Omental fat pad (tissue), 4 donors: ENCODE data around the gene ENPP7.

GRCh38 chr17:78922777-78923268 is 2.4 kb downstream of the TIMP2 start:
- PRO-cap: no peak
- RAMPAGE, long total RNA, 4 experiments: no peak in any of the 4 experiments

DNA sequence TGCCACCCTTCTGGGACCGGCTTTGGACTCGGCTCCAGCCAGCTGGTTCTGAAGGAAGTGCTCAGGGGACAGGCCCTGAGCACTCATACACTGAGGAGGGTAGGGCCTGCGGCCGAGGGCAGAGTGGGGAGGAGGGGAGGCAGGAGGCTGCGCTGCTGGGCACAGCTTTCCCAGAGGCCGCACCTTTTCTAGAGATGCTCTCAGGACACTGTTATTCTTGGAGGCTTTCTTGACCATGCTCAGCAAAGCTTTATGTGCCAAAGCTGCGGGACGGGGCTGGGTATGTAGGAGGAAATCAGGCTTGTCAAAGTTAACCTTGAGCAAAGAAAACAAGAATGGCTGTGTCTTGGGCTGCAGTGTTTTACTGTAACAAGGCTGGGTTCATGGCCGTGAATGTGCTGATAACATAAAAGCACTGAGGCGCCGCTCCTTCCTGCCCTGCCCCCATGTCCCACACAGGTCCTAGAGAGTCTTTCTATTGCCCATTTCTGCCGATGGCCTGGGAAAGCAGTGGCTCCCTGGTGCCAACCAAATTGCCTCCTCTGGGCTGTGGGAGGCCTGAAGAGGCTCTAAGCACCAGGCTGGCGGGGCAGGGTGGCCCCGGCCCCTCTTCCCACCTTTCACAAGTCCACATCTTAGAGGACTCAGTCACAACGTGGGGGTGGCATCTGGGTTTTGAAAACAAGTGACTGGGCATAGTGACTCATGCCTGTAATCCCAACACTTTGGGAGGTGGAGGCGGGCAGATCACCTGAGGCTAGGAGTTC is 22.3 kb upstream of the TIMP2 start:
- PRO-cap: no peak
- RAMPAGE, long total RNA, 4 experiments: no peak in any of the 4 experiments

- PRO-cap: no peak
- RAMPAGE, long total RNA, 4 experiments: no peak in any of the 4 experiments
These were observed 26.7 kb upstream of the TIMP2 start for GRCh38 chr17:78951691-78952396.

DNA sequence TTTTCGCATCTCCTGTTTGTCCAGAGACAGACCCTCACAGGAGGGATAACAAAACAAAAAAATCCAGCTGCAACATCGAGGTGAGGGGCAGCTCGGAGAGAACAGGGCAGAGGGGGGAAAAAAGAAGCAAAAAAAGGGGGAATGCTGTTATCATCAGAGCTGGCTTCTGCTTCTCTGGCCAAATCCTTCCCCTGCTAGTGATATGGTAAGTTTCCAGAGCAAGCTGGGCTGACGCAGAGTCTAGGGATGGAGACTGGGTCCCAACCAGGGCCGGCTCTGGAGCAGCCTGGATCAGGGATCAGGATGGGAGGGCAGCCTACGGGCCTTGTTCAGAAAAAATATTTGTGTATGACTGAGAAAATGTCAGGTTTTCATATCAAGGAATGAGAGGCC is 838 bp upstream of the C1QTNF1 start:
- PRO-cap: no peak
- RAMPAGE, long total RNA, 4 experiments: start-site peak on the plus strand in 1 of 4 experiments, centred at position 255 of the sequence, 25 reads per replicate

GRCh38 chr17:79026277-79027256 is 2.6 kb downstream of the C1QTNF1 start:
- PRO-cap: no peak
- RAMPAGE, long total RNA, 4 experiments: start-site peak on the minus strand in 3 of 4 experiments, at chr17:79026758-79026936 at its widest, 7 to 10 reads per replicate

DNA sequence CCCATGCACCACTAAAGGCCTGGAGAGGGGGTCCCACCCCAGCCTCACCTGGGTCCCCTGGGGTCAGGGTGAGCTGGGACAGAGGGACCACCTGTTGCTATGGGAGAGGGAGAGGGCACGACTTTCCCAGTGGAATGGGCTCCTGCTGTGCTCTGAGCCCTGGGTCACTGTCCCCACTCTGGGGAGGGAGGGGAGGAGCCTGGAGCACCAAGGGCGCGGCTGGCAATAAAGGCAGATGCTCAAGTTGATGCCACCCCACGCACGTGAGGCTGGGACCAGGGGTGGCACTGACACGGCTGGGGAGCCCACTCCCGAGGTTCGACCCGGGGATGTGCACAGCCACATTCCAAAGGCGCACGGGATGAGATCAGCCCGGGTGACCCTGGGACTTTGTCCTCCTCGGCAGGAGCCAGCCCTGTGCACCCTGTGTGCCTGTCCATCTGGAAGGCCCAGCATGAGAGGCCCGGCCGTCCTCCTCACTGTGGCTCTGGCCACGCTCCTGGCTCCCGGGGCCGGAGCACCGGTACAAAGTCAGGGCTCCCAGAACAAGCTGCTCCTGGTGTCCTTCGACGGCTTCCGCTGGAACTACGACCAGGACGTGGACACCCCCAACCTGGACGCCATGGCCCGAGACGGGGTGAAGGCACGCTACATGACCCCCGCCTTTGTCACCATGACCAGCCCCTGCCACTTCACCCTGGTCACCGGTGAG is at the start of gene ENPP7:
Gene ENPP7 (plus strand): TSS at position 258 of the 712 bp plus-strand sequence.
- PRO-cap: no peak
- RAMPAGE, long total RNA, 4 experiments: no peak in any of the 4 experiments

- PRO-cap: no peak
- RAMPAGE, long total RNA, 4 experiments: no peak in any of the 4 experiments
These were observed 7.4 kb downstream of the CBX8 start for GRCh38 chr17:79789390-79789924.

- PRO-cap: no peak
- RAMPAGE, long total RNA, 4 experiments: no peak in any of the 4 experiments
These were observed 6.6 kb downstream of the CBX4 start for GRCh38 chr17:79832427-79833203.

DNA sequence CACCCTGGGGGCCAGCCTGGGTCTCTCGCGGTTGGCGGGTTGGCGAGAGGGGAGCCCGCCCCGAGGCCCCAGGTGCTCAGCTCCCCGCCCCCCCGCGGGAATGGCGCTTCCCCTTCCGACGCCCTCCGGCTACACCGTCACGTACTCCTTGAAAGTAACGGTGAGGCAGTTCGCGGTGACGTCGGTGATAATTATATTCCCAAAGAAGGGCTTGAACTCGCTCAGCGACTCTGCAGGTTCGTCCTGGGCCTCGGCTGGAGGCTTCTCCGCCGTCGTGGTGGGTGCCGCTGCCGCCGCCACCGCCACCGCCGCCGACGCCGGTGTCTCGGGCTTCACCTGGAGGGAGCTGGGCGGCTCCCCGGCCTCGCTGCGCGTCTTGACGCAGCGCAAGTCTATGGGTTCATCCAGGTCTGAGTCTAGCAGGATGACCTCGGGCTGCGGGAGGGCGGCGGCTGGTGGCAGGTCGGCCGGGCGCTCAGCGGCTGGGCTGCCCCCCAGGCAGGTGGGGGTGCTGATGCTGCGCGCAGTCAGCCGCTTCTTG is 5.3 kb downstream of the CBX4 start:
- PRO-cap: no peak
- RAMPAGE, long total RNA, 4 experiments: no peak in any of the 4 experiments

DNA sequence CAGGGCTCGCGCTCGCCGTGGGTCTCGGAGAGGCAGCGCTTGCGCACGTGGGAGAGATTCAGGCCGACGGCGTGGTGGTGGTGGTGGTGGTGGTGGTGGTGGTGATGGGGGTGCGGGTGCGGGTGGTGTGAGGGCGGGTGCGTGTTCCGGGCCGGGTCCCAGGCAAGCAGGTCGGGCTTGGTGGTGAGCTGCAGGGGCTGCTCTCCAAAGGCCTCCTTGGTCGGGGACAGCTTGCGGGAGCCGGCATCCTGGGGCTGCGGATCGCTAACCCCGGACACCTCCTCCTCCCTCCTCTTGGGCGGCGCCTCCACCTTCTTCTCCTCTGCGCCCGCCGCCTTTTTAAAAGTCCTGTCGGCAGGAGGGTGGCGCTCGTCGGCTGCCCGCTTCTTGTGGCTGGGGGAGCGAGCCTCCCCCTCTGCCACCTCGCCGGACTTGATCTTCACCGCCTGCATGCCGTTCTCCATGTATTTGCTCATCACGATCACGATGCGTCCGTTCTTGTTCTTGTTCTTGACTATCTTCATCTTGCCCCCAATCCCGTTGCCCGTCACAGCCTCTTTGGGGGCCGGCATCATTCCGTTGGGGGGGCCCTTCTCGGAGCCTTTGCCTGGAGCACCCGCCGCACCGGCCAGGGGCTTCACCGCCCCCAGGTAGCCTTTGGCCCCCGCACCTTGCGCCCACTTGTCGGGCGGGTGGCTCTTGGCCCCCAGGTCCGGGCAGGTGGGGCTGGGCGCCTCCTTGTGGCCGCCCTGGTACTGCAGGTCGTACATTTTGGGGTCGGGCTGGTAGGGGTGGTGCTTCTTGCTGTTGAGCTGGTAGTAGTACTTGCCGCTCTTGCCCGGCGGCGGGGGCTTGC is 4.6 kb downstream of the CBX4 start:
- PRO-cap: no peak
- RAMPAGE, long total RNA, 4 experiments: no peak in any of the 4 experiments

DNA sequence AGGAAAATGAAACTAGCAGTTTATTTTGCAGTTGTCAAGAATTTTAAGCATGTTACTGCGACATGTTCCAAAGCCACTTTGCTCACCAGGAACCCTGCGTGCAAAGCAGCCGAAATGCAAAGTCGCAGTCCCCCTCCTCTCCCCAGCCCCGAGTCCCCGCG is 1.2 kb downstream of the CBX4 start:
- PRO-cap: no peak
- RAMPAGE, long total RNA, 4 experiments: no peak in any of the 4 experiments

- PRO-cap: no peak
- RAMPAGE, long total RNA, 4 experiments: no peak in any of the 4 experiments
These were observed 92.6 kb upstream of the CBX4 start for GRCh38 chr17:79931705-79932348.

DNA sequence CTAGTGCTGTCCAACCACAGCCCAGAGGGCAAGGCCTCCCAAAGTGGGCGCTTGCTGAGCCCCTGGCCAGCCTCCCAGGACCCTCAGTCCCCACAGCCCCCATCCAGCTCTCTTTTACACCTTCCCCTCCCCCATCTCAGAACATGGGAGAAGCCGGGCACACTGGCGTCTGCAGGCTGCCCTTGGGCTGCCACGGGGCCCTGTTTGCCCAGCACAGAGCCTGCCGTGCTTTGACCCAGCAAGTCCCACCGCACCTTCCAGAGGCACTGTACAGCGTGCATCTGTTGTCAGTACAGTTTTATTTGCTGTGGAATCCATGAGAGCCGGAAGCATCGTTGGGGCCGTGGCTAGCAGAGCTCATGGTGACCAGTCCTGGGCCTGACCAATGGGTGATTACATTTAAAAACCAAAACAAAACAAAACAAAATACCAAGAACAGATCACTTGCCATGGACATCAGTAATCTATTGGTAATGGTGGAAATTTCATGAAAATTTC is 96.2 kb upstream of the CBX4 start:
- PRO-cap: no peak
- RAMPAGE, long total RNA, 4 experiments: no peak in any of the 4 experiments

- PRO-cap: no peak
- RAMPAGE, long total RNA, 4 experiments: no peak in any of the 4 experiments
These were observed 84.9 kb downstream of the TBC1D16 start for GRCh38 chr17:79950734-79951154.

DNA sequence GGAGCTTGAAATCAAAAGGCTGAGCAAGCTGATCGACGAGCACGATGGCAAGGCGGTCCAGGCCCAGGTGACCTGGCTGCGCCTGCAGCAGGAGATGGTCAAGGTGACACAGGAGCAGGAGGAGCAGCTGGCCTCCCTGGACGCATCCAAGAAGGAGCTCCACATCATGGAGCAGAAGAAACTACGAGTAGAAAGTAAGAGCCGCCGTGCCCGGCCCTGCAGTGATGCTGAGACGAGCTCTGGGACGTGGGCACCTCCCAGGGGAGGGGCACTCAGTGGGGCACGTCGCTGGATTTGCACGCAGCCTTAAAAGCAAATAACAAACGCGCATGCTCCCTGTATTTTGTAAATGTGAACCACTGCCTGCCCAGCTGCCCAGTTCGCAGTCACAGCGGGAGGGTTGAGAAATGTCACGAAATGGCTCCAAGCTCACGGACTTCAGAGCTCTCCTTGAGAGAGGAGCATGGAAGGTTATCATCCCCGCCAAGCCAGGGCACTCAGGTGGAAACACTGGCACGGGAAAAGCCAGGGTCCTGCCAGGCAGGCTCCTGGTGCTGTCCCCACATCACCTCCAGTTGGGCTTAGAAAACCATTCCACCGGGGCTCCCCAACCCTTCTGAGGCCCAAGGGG is 15.2 kb upstream of the GAA start:
- PRO-cap: no peak
- RAMPAGE, long total RNA, 4 experiments: no peak in any of the 4 experiments

- PRO-cap: no peak
- RAMPAGE, long total RNA, 4 experiments: no peak in any of the 4 experiments
These were observed 653 bp downstream of the GAA start for GRCh38 chr17:80101878-80102589.

DNA sequence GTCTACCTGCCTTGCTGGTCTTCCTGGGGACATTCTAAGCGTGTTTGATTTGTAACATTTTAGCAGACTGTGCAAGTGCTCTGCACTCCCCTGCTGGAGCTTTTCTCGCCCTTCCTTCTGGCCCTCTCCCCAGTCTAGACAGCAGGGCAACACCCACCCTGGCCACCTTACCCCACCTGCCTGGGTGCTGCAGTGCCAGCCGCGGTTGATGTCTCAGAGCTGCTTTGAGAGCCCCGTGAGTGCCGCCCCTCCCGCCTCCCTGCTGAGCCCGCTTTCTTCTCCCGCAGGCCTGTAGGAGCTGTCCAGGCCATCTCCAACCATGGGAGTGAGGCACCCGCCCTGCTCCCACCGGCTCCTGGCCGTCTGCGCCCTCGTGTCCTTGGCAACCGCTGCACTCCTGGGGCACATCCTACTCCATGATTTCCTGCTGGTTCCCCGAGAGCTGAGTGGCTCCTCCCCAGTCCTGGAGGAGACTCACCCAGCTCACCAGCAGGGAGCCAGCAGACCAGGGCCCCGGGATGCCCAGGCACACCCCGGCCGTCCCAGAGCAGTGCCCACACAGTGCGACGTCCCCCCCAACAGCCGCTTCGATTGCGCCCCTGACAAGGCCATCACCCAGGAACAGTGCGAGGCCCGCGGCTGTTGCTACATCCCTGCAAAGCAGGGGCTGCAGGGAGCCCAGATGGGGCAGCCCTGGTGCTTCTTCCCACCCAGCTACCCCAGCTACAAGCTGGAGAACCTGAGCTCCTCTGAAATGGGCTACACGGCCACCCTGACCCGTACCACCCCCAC is 3.1 kb downstream of the GAA start:
- PRO-cap: no peak
- RAMPAGE, long total RNA, 4 experiments: no peak in any of the 4 experiments

- PRO-cap: no peak
- RAMPAGE, long total RNA, 4 experiments: no peak in any of the 4 experiments
These were observed 6.8 kb upstream of the RNF213 start for GRCh38 chr17:80253880-80254250.

DNA sequence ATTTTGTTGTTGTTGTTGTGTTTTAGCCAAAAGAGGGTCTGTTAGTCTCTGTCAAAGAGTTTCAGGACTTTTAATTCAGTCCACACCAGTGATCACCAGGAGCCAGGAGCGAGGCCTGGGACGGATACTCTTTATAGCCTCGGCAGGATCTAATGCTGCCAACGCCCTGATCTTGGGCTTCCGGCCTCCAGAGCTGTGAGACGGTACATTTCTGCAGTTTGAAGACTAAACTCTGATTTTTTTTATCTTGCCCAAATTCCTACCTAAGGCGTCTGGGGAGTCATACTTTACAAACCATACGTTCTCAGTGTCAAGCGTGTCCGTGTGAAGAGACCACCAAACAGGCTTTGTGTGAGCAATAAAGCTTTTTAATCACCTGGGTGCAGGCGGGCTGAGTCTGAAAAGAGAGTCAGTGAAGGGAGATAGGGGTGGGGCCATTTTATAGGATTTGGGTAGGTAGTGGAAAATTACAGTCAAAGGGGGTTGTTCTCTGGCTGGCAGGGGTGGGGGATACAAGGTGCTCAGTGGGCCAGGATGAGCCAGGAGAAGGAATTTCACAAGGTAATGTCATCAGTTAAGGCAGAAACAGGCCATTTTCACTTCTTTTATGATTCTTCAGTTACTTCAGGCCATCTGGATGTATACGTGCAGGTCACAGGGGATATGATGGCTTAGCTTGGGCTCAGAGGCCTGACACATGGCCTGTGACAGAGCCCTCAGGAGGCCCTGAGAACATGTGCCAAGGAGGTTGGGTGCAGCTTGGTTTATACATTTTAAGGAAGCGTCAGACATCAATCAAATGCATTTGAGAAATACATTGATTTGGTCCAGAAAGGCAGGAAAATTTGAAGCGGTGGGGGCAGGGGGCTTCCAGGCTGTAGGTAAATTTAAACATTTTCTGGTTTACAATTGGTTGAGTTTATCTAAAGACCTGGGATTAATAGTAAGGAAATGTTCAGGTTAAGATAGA is 2.5 kb upstream of the RNF213 start:
- PRO-cap: no peak
- RAMPAGE, long total RNA, 4 experiments: no peak in any of the 4 experiments

- PRO-cap: no peak
- RAMPAGE, long total RNA, 4 experiments: no peak in any of the 4 experiments
These were observed 22.6 kb downstream of the RNF213 start for GRCh38 chr17:80283072-80283922.